Bile duct (tissue), 1 donor: ENCODE measurements around a stretch of chr6.

DNA sequence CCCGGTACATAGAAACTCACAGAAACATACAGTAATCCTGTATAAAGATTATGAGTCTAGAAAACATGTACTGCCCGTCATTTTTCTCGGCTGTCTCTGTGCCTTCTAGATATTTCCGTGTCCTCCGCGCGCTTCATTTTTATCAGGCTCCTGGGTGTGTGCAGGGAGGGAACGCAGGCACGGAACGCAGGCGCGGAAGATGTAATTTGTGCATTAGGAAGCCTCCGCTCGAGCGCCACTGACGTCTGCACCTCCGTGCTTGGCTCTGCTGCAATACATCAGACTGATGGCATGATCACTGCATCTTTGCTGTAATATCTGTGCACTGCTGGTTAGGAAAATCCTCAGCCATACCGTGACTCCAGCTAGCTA lies 158.7 kb downstream of the TBXT start:
- PRO-cap = no peak

DNA sequence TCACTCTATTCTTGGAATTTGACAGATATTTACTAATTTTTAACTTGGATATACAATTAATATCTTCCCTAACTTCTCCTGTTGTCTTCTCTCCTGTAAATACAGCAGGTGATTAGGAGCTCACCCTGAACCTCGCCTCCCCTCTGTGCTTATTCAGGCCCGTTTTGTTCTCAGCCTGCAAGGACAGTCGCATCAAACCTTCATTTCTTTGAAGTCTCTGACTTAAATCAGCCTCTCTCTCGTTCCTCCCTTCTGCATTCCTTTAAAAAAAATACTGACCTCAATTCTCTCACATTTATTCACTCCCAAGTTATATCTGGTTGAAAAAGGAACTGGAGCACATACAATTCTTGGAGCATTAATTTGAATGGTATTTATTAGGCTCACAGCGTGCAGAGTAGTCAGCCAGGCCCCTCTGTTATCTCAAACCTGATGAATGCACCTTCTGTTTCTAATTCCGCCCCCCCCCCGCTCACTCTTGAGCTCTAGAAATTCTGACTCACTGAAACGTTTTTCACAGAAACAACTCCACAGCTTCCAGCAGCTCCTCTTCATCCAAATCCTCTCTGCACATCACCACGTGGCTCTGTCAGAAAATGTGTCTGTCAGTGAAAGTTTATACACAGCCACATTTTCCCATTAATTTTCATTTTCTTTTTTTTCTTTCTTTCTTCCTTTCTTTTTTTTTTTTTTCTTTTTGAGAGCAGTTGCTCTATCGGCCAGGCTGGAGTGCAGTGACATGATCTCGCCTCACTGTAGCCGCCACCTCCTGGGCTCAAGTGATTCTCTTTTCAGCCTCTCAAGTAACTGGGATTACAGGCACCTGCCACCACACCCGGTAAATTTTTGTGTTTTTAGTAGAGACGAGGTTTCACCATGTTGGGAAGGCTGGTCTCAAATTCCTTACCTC lies 109.6 kb downstream of the TBXT start:
- PRO-cap = no peak

DNA sequence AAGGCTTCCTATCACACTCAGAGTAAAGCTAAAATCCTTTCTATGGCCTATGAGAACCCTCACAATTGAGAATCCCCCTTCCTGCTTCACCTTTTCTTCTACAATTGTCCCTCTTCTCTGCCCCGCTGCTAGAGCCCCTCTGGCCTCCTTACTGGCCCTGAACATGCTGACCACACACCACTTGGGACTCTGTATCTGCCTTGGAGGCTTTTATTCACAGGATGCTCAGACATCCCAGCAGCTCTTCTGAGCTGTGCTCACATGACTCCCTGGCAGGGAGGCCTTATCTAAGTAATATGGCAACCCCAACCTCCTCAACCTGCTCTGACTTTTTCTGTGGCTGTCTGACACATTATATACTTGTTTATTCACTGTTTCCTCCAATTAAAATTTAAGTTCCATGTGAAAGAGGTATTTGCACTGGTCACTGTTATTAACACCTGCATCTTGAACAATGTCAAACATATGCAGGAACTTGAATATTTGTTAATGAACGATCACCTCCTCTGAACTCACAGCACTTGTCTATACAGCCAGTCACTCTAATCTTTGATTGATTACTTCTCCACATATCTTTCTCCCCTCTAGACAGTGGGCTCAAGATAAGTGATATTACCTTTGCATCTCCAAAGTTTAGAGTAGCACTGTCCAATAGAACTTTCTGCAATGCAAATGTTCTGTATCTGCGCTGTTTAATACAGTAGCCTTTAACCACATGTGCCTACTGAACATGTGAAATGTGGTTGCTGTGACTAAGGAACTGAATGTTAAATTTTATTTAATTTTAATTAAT lies 1.8 kb downstream of the SFT2D1 start:
- PRO-cap = no peak

GRCh38 chr6:166383050-166384233 lies 702 bp upstream of the MPC1 start:
- PRO-cap = bidirectional peak, plus-strand start at chr6:166383149, minus-strand start at chr6:166382937; unidirectional peak, plus-strand start at chr6:166383475

GRCh38 chr6:166387814-166388488 lies 5.2 kb upstream of the MPC1 start:
- PRO-cap = no peak

DNA sequence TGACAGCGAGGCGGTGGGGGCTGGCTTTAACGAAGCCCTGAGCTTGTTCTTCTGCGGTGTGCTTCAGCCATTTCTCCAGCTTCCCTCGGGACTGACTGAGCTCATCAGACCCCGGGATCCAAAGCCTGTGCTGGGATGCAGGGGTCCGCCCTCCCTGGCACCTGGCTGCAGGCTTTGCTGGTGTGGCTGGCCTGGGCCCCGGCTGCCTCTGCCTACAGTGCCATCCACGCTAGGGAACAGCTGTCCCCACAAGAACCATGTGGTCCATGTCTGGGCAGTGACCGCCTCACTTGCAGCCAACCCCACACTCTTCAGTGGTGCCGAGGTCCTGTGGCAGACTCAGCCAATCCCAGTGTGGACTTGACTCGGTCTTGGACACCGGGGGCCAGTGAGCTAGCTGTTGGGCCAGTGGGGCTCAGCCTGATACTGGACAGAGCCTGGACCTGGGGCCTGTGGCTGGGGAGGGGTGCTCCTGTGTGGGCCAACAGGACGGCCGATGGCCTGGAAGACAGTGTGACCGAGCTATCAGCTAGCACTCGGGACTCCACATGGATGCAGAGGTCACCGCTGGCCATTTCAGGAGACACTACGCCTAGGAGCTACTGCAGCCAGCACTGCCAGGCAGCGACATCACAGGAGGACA lies 21.1 kb downstream of the RAMACL start:
- PRO-cap = unidirectional peak, minus-strand start at position 93 of the sequence

DNA sequence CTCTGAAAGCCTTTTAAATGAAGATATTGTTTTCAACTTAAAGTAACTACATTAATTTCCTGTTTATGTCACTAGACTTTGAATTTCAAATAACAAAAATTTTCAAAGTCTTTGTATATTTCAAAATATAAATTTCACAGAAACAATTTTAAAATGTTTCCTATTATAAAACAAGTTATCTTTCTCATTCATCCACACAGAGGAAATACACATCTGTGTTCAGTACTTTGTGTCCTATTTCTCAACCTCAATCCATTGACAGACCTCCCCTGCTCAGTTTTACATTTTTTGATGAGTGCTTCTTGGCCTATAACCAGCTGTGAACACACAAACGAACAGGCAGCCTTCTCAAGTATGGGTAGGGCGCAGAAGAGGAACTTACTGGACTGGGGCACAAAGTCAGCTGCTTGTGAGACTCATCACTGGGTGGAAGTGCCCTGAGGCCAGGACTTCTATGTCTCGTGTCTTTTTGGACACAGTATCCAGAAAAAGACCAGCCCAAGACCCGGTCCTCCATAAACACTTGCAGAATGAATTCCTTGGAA lies 2.8 kb downstream of the RPS6KA2 start:
- PRO-cap = no peak

GRCh38 chr6:166626203-166626741 lies 779 bp downstream of the RPS6KA2 start:
- PRO-cap = unidirectional peak, minus-strand start at chr6:166626687

GRCh38 chr6:166675766-166676312 lies 48.8 kb upstream of the RPS6KA2 start:
- PRO-cap = no peak

DNA sequence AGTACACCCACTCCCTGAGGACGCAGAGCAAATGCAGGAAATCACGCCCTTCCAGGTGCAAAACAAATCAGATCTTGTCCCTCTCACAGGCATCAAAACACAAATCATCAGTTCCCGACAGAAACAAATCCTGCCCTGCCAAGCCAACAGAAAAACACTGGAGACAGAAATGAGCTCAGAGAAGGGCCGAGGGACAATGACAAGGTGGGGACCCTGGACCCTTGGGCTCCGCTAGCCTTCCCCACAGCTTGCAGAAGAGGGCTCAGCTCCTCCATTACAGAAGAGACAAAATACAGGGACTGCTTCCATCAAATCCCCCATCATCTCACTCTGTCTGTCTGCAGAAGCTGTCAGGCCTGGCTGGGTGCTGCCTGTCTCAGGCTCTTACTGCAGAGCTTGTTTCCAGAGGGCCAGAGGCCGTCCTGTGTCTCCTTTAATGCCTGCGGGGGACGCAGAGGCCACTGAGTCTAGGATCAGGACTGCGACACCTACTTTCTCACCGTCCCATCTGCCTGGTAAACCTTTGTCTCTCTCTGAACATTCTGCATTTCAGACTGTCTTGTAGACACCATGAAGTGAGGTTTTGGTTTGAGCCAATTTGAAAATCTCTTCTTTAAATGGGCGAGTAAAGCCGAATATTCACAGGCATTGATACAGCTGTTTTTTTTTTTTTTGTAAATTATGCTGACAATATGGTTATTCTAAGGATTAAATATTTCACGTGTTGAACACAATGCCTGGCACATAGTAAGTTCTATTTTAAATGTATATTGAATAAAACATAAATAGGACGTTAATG lies 28.4 kb downstream of the RNASET2 start:
- PRO-cap = no peak

DNA sequence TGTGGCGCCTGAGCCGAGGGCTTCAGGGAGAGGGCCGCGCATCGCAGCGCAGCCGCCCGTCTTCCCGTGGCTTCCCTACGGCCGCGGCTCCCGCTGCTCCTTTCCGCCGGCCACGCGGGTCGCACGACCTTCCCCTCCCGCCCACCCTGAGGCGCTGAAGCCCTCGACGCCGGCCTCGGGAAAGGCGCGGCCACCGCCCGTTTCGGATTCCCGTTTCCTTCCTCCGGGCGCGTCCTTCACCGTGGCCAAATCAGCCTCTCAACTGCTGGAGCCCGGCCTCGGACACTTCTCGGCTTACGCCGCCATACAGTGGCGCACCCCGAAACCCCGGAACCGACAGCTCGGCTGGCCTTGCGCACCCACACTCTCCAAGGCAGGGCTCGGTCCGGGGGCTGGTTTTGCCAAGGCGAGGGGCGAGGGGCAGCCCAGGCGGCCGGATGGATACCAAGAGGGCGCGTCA lies 1.1 kb upstream of the CEP43 start:
- PRO-cap = no peak

DNA sequence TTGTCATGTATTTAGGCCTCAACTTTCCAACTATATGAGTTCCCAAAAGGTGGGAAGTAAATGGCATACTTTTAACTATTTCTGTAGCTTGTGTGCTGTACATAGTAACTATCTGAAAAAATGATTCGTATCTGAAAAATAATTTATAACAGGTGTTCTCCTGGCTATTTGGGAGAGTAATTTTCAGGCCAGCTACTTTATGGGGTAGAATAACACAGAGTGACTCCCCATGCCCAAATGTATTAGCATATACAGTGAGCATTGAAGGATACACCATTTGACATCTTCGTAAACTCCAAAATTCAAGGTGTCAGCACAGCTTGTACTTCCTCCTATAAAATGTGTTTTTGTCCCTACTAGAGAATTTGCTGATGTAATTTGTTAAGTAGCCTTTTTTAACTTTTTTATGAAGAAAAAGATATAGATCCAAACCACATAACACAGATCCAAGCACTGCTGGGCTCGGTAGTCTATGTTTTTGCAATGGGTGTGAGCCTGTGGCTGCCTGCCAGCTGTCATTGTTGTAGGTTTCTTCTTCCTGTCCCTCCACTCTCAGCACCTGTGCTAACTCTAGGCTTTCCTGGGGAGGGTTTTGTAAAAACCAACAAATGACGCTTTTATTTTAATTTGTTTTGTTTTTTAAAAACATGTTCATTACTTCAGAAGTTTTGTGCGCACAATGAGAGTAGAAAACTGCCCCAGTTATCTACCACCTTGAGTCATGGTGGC lies 3.4 kb upstream of the CCR6 start:
- PRO-cap = no peak

- PRO-cap = no peak
Measured at GRCh38 chr6:167120217-167121089, 2.4 kb upstream of the CCR6 start.

GRCh38 chr6:167241682-167242346 lies 49.3 kb upstream of the UNC93A start:
- PRO-cap = no peak

GRCh38 chr6:167284876-167285604 lies 6.1 kb upstream of the UNC93A start:
- PRO-cap = bidirectional peak, plus-strand start at chr6:167285295, minus-strand start at chr6:167285200

DNA sequence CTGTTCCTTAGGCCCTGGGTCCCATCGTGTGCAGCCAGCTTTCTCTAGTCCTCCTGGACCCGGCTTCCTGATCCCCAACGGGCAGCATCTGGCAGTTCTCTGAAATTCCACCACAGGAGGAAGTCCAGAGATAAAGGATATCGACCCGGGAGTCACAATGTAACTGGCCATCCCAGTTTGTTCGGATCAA lies 235.2 kb downstream of the TTLL2 start:
- PRO-cap = no peak

DNA sequence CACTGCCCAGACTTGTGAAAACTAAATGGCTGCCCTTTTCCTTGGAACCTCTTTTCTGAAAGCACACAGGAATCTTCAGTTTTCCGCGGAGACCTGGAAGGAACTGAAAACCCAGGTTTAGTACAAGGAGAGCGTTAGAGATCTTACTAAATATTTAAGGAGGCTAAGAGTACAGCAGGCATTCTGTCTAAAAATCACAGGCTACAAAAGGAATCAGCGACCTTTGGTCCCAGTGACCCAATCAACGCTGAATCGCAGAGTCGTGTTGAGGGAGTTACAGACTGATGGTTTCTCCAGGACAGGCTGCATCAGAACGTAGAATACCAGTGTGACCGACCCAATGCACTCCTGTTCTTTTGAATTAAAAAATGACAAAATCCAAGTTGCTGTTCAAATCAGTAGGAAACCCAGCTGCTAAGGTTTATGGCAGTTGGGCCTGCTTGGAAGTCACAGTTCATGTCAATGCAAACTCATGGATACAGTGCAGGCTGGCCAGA lies 155.9 kb upstream of the AFDN start:
- PRO-cap = no peak

- PRO-cap = no peak
Measured at GRCh38 chr6:167678316-167679428, 148.0 kb upstream of the AFDN start.

GRCh38 chr6:167711530-167712114 lies 115.1 kb upstream of the AFDN start:
- PRO-cap = bidirectional peak, plus-strand start at chr6:167711981, minus-strand start at chr6:167711849

GRCh38 chr6:167761165-167761748 lies 65.5 kb upstream of the AFDN start:
- PRO-cap = unidirectional peak, plus-strand start at chr6:167761507